ENCODE measurements around the gene CTRC.

- PRO-cap, 4 experiments, result no peak in any of the 4 experiments
- RAMPAGE, long total RNA, 4 experiments, result no peak in any of the 4 experiments
These were observed 842 bp downstream of the LRRC38 start for GRCh38 chr1:13512765-13513557.

- PRO-cap, 4 experiments, result no peak in any of the 4 experiments
- RAMPAGE, long total RNA, 4 experiments, result no peak in any of the 4 experiments
These were observed 10.1 kb downstream of the PDPN start for GRCh38 chr1:13593483-13594295.

- PRO-cap, 4 experiments, result peak in 1 of 4 experiments; most common plus-strand start chr1:13713796 (in 1); most common minus-strand start chr1:13713606 (in 1)
- RAMPAGE, long total RNA, 4 experiments, result no peak in any of the 4 experiments
These were observed 13.4 kb downstream of the PRDM2 start for GRCh38 chr1:13713289-13713870.

- PRO-cap, 4 experiments, result no peak in any of the 4 experiments
- RAMPAGE, long total RNA, 4 experiments, result no peak in any of the 4 experiments
These were observed 78.4 kb downstream of the PRDM2 start for GRCh38 chr1:13778161-13778939.

DNA sequence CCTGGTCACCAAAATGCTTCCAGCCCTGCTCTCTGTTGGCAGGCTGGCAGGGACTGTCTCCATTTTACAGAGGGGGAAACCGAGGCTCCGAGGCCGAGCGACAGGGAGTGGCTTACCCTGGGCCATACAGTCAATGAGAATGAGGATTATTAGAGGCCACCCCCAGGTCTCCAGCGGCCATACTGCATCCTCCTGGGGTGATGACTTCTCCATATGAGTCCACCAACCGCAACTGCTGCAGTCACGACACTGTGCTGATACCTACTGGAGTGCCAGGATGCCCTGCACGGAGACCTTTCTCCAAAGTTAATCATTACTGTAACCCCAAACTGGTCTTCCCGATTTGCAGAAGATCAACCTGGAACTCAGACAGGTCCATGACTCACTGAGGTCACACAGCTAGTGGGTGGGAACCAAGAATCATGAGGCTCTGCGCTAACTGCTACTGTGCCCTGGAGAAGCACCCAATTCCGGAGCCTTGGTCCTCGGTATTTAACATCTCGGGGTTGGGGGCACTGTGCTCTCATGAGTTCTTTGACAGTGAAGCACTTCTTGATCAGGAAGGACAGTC lies 112.9 kb downstream of the PRDM2 start:
- PRO-cap, 4 experiments, result no peak in any of the 4 experiments
- RAMPAGE, long total RNA, 4 experiments, result no peak in any of the 4 experiments

DNA sequence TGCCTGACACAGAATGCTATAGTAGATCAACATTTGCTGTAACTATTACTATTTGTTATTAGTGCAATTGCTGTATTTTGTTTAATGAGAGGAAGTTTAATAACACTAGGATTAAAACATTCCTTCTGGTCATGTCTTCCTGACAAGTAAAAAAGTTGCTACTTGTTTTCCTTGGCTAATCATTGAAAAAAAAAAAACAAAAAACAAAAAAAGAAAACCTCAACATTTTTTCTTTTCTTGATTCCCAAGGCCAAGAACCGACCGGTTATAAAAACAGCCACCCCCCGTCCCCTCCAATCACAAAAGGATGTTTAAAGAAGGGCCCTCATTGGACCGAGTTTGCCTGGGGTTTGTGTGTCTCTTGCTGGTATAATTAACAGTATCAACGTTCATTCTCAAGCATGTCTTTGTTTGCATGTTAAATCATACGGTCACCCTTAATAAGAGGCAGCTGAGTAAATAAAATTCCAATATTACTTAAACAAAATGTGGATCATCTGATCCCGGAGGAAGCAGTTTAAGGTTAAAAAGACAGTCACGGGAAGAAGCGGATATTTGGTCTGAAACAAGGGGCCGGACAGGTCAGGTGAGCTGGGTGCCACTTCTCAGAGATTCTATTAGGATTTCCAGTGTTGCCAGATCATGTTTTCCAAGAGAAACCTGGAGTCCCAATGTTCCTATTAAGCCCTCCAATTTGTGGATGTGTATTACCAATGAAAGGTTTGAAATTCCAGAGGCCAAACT lies 201.0 kb downstream of the PRDM2 start:
- PRO-cap, 4 experiments, result no peak in any of the 4 experiments
- RAMPAGE, long total RNA, 4 experiments, result no peak in any of the 4 experiments

GRCh38 chr1:13997139-13997639 lies 297.2 kb downstream of the PRDM2 start:
- PRO-cap, 4 experiments, result no peak in any of the 4 experiments
- RAMPAGE, long total RNA, 4 experiments, result no peak in any of the 4 experiments

- PRO-cap, 4 experiments, result no peak in any of the 4 experiments
- RAMPAGE, long total RNA, 4 experiments, result no peak in any of the 4 experiments
These were observed 82.0 kb downstream of the KAZN start for GRCh38 chr1:14680419-14681046.

- PRO-cap, 4 experiments, result peak in 3 of 4 experiments; most common plus-strand start chr1:14940120 (in 1); most common minus-strand start chr1:14939994 (in 3)
- RAMPAGE, long total RNA, 4 experiments, result no peak in any of the 4 experiments
These were observed 213.6 kb upstream of the TMEM51 start for GRCh38 chr1:14939848-14940392.

- PRO-cap, 4 experiments, result peak in 4 of 4 experiments; most common plus-strand start chr1:14970438 (in 4); most common minus-strand start chr1:14970220 (in 1)
- RAMPAGE, long total RNA, 4 experiments, result no peak in any of the 4 experiments
These were observed 183.3 kb upstream of the TMEM51 start for GRCh38 chr1:14970125-14970707.

GRCh38 chr1:15021118-15021994 lies 132.2 kb upstream of the TMEM51 start:
- PRO-cap, 4 experiments, result peak in 2 of 4 experiments; most common plus-strand start chr1:15021626 (in 1); most common minus-strand start chr1:15021279 (in 1)
- RAMPAGE, long total RNA, 4 experiments, result no peak in any of the 4 experiments

DNA sequence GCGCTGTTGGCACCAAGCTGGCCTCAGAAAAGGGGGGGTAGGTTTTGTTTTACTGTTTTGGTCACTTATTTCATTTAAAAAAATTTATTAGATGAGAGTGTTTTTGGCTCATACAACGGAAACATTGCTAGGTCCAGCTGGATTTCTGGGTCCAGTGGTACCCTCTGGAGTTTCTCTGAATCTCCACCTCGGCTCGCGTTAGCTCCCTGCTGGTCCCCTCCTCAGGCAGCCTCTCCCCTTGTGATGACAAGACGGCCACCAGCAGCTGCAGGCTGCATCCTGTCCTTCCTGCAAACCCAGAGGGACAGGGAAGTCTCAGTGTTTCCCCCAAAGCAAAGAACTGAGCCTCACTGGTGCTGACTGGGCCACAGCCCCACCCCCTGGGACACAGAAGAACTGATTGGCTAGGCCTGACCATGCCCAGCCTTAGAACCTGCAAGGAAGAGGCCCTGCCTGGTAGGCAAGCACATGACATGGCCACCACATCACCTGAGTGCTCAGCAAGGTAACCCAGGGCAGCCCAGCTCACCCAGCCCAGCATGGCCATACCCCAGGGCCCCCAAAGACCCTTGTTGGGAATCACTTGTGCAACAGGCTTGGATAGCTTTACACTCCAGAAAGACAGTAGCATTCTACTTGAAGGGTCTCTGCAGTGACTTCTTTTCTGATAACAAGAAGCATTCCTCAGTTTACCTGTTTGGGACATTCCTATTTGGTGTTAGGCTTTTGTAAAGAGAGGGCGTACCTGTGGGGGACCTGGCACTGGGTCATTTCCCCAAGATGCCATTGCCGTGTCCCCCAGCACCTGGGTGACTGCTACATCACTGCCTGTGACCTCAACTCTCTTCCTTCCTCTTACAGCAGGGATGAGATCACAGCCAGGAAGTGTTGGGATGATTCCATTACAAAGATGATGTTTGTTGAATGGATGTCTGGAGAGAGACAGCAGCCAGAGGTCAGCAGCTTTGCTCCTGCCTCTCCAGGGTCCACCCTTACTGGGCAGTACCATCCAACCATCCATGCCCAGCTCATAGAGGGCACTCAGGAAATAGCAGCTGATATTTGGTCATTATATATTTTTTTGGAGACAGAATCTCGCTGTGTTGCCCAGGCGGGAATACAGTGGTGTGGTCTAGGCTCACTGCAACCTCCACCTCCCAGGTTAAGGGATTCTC lies 34.8 kb downstream of the TMEM51 start:
- PRO-cap, 4 experiments, result peak in 1 of 4 experiments; most common plus-strand start position 923 of the sequence (in 1)
- RAMPAGE, long total RNA, 4 experiments, result no peak in any of the 4 experiments

DNA sequence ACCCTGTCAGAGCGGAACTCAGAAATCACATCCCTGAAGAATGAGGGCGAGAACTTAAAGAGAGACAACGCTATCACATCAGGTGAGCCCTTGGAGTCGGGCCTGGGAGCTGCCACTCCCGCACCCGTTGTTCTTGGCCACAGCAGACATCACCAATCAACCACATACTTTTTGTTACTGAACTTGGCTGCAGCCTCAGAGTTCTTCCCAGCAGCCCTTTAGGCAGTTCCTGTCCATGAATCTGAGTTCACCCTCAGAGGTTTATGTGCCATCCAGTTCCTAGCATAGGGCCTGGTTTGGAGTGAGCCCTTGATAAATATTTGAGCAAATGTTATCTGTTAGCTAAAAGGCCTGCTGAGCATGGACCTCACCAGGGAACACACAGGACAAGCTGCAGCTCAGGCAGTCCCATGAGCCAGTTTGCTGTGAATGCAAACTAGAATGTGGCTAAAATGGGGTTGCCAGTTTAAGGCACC lies 61.7 kb downstream of the FHAD1 start:
- PRO-cap, 4 experiments, result no peak in any of the 4 experiments
- RAMPAGE, long total RNA, 4 experiments, result no peak in any of the 4 experiments

GRCh38 chr1:15324310-15324783 lies 77.3 kb downstream of the FHAD1 start:
- PRO-cap, 4 experiments, result no peak in any of the 4 experiments
- RAMPAGE, long total RNA, 4 experiments, result no peak in any of the 4 experiments

DNA sequence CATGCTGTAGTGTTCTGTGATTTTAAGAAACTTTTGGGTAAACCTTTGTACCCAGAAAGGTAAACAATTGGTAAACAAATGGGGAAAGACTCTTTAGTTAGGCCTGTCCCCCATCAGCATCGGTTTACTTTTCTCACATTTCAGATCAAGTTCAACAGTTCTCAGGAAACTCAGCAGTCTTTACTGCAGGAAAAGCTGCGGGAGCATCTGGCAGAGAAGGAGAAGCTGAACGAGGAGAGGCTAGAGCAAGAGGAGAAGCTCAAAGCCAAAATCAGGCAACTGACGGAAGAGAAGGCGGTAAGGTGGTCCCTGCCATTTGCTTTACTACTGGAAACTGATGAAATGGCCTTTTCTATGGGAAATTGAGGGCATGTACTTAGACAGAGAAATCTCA lies 68.1 kb upstream of the EFHD2 start:
- PRO-cap, 4 experiments, result no peak in any of the 4 experiments
- RAMPAGE, long total RNA, 4 experiments, result no peak in any of the 4 experiments

DNA sequence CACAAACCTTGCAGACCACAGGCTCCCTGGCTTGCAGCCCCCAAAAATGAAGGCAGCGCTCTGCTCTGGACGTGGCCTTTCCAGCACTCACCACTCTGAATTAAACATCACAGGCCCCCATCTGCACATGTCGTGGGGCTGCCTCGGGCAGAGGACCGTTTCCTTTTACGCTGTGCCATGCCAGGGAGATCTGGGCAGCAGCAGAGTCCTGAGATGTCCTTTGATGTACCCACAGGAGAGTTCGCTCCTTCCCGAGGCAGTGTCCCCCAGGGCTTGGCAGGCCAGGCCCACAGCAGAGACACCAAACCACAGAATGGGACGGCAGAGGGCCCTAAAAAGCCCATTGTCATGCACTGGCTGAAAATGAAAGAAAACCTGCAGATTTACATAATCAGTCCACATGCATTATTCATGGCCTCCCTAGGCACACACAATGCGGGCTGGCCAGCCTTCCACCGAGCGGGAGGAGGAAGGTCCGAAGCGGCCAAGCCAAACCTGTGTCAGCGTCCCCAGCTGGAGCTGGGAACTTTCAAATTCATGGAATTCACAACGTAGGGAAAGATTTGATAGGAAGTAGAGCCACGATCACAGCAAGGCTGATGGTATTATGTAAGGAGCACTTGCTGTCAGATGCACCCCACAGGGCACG lies 25.4 kb upstream of the EFHD2 start:
- PRO-cap, 4 experiments, result no peak in any of the 4 experiments
- RAMPAGE, long total RNA, 4 experiments, result no peak in any of the 4 experiments

- PRO-cap, 4 experiments, result no peak in any of the 4 experiments
- RAMPAGE, long total RNA, 4 experiments, result no peak in any of the 4 experiments
These were observed at the start of gene CTRC for GRCh38 chr1:15438118-15438589. CTRC (plus strand) TSS chr1:15438443.

DNA sequence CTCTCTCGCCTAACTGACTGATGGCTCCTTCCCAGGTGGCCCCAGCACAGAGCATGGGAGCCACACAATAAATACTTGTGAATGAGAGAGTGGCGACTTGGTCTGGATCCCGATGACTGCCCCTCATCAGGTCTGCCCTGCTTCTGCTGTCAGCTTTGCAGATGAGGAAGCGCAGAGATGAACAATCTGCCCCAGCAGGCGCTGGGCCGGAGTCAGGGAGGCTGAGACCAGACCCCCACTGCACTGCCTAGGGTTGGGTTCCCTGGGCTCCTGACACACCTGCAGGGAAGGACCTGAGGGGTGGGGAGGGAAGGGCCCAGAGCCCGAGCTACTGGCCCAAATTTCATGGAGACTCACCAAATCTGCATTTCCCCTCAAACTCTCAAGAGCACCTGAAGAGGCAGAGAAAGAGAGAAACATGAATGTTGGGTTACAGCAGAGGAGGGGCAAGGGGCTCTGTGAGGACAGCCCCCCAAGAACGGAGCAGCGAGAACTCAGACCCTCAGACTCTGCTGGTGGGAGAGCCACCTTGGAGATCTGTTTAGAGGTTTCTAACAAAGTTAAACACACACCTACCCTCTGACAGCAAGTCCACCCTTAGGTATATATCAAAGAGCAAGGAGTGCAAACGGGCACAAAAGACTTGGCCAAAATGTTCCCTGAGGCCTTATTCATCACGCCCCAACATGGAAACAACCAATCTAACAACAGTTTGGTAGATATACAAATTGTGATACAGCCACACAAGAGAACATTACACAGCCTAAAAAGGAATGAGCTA lies 16.3 kb downstream of the CASP9 start:
- PRO-cap, 4 experiments, result no peak in any of the 4 experiments
- RAMPAGE, long total RNA, 4 experiments, result no peak in any of the 4 experiments

- PRO-cap, 4 experiments, result no peak in any of the 4 experiments
- RAMPAGE, long total RNA, 4 experiments, result no peak in any of the 4 experiments
These were observed 10.1 kb downstream of the AGMAT start for GRCh38 chr1:15574636-15575251.

DNA sequence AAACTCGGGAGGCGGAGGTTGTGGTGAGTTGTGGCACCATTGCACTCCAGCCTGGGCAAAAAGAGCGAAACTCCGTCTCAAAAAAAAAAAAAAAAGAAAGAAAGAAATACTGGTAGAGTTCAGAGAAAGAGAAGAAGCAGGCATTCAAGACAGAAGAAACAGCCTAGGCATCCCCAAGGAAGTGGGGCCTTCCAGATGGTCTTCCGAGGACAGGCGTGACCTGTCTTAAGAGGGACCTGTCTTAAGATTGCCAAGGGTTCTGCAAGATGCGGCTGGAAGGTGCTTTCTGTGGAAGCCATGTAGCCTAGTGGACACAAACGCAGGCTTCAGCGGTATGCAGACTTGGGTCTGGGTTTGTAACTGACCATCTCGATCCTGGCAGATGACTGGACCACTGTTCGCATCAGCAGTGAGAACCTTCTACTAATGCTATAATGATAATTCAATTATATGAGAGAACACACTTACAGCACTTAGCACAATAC lies 5.1 kb downstream of the PLEKHM2 start:
- PRO-cap, 4 experiments, result no peak in any of the 4 experiments
- RAMPAGE, long total RNA, 4 experiments, result no peak in any of the 4 experiments